Vermiform appendix (tissue), 1 donor: ENCODE measurements around the genes CALML6 and PEX10.

DNA sequence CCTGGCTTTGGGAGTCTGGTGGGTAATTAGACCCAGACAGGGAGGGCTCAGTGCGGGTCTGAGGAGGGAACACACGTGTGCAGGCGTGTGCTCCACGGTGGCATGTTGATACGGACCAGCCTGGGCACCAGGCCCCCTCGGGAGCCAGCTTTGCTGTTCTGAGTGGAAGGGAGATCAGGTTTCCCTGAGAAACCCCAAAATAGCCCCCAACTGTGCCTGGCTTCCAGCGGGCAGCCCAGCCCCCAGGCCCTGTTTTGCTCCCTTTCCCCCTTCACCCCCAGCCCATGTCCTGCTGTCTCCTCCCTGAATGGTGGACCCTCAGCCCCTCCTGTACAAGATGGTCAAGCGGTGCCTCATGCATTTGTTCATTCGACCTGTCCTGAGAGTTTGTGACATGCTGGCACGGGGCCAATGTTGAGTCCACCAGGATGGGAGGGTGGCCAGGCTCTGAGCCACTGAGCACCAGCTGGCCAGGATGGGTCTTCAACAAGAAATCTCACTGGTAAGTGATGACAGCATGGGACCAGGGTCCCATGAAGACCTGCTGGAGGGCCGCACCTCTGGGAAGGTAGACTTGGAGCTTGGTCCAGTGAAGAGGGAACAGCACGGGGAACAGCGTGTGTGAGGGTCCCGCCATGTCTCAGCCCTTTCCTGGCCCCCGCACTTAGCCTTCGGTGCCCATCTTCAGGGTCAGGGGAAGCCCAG is at the start of gene CALML6:
Gene CALML6 (plus strand): TSS at position 455 of the 705 bp plus-strand sequence.
- PRO-cap: no peak

GRCh38 chr1:2115739-2116292 is 65.6 kb downstream of the PRKCZ start:
- PRO-cap: no peak

- PRO-cap: no peak
Measured at GRCh38 chr1:2136720-2137695, 57.6 kb downstream of the FAAP20 start.

- PRO-cap: no peak
Measured at GRCh38 chr1:2167370-2167609, 27.3 kb downstream of the FAAP20 start.

DNA sequence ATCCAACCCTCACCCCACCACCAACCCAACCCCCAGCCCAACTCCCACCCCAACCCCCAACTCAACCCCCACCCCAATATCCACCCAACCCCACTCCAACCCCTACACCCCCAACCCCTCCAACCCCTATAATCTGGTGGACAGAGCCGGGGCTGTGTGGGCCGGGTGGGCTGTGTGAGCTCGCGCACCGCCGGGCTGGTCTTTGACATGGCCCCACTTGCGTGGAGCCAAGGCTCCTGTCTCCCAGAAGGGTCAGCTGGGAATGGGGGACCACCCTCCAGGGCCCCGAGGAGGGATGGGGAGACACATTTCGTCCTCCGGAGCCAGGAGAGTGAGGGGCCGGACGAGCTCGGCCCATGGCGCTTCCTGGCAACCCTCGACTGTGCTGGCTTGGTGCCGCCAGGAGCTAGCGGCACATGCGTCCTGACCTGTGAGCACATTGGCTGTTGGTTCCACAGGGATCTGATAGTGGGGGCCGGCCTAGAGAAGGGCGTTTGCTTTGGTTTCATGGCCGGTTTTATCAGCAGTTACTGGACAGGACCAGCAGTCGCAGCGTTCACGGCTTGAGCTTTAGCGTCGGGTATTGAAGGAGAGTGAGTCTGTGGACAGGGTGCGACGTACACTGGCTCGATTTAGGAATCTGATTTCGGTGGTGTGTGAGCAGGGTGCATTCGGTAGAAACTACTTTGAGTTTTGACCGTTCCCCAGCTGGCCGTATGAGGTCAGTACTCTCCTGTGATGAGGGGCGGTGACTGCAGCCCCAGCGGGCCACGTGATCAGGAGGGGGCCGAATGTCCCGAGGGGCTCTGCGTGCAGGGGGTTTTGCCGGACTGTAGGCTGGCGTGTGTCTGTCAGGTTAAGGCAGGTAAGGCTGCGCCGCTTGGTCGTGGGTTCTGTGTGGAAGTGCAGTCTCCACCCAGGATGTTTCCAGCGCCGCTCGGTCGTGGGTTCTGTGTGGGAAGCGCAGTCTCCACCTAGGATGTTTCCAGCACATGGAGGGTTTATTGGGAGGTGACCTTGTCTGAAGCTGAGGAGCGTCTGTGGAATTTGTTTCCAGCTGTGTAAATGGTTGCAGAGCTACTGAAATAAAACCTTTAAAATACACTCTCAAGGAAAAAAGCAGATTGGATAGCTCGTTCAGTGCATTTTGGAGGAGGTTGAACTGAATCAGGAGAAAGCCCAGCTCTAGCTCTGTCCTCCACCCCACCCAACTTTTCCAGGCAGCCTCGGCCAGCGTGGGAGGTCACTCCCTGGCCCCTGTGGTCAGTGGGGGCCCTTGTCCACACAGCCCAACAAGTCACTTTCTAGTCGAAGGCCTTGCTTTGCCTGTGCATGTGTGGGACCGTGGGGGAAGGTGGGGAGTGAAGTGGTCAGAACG is 18.6 kb downstream of the FAAP20 start:
- PRO-cap: no peak

DNA sequence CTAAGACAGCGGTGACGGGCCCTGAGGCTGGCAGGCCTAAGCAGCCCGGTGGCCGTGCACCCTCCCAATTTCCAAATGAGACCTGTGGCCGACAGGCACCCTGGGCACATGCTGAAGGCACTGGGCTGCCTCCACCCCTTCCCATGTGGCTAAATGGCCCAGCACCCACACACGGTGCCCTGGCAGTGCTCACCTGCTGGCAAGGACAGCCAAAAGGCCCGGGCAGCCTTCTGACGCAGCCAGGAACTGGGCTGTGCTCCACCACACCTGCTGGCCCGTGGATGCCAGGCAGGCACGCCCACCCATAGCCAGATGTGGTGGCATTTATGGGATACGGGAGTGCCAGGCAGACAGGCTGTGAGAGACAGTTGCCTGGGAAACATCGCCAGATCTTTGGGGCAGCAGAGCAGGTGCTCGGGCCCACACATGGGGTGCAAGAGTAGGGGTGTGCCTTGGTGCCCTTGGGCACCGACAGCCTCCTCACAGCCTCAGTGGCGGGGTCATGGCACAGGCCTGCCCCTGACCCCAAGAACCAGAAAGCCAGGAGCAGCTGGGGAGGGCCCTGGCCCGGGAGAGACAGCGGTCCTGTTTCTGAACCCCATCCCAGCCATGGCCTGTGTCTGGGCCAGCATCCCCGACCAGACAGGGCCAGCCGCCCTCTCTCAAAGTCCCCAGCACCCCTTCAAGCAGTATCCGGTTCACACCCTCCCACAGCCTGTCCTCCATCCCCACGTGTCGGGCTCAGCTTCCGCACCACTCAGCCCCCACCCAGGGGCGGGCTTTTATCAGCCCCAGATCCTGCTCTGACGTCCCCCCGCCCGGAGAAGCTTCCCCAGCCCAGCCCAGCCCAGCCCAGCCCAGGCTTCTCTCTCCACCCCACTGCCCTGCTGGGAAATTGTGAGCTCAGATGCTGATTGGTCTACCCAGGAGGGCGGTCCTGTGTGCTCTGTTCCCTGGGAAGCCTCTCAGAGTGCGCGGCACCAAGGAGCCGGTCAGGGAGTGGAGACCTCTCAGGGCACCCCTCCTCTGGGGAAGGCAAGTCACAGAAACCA is 4.3 kb upstream of the FAAP20 start:
- PRO-cap: bidirectional peak, plus-strand start at position 990 of the sequence, minus-strand start at position 684 of the sequence

DNA sequence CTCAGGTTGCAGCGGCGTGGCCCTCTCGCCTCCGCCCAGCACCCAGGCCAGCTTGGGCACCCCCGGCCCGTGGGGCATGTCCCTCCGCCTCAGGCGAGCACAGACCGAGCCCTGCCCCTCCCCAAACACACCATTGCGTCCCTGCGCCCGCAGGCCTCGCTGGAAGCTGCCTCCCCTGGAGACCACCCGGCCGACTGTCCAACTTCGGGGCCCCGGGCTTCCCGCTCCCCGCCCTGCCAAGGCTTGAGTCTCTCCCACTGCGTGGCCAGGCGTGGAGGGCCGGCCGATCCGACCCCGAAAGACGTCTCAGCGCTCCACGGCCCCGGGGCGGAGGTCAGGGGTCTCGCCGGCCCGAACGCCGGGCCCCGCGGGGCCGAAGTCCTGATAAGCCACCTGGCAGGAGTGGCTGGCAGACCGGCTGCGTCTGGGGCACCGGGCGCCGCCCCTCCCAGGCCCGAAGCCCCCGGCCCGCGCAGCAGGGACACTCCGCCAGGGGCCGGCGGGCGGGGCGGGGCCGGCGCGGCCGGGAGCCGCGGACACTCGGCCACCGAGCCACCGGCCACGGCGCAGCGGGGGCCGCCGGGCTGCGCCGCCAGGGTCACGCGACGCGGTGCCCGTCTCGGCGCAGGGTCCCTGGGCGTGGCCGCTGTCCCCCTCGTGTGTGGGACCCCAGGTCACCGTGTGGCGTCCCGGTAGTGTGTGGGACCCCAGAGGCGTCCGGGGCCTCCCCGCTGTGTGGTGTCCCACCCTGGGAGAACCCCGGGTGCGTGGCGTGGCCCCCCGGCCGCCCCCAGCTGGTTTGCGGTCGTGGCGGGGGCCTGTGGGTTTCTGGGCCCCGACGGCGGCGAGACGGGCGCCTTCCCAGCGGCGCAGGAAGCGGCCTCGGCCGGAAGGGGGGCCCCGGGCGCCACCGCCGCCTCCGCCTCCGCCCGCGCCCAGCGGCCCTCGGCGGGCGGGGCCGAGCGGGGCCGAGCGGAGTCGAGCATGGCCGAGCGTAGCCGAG is 1.1 kb upstream of the SKI start:
- PRO-cap: bidirectional peak, plus-strand start outside the sequence, minus-strand start at position 849 of the sequence

DNA sequence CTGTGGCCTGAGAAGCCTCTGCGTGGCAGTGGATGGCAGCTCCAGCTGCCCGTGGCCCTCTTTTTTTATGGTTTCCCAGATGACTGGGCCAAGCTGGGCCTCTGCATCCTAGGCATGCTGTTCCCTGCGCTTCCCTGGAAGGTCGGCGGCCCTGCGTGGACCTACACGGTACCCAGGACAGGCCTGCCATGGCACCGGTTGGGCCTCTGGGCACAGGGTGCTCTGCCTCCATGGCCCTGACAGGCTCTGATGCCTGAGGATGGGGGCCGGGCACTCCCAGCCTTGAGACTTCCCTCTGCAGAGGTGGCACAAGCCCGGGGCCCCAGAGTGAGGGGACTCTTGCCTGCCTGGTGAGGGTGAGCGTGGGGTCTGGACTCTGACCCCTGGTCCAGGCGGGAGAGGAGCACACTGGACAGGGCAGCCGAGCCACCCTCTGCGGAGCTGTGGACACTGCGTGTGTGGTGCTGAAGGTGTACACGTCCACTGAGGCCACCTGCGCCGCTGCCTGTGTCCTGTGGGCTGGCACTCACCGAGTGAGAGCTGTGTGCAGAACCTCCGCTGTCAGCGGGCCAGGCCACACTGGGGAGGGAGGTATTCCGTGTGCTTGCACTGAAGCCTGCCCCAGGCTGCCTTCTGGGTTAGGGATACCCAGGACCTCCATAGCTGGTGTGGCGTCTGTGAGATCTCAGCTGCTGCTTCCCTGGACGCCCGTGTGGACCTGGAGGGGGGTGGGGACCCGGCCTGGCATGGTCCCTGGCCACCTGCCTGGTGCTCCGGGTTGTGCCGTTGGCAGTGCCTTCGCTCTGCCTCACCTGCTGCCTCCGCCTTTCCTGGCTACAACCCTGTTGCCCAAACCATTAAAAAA is 10.3 kb downstream of the SKI start:
- PRO-cap: no peak

GRCh38 chr1:2239101-2239748 is 11.1 kb downstream of the SKI start:
- PRO-cap: no peak

GRCh38 chr1:2278003-2278718 is 50.0 kb downstream of the SKI start:
- PRO-cap: no peak

GRCh38 chr1:2303773-2304050 is 75.6 kb downstream of the SKI start:
- PRO-cap: no peak

DNA sequence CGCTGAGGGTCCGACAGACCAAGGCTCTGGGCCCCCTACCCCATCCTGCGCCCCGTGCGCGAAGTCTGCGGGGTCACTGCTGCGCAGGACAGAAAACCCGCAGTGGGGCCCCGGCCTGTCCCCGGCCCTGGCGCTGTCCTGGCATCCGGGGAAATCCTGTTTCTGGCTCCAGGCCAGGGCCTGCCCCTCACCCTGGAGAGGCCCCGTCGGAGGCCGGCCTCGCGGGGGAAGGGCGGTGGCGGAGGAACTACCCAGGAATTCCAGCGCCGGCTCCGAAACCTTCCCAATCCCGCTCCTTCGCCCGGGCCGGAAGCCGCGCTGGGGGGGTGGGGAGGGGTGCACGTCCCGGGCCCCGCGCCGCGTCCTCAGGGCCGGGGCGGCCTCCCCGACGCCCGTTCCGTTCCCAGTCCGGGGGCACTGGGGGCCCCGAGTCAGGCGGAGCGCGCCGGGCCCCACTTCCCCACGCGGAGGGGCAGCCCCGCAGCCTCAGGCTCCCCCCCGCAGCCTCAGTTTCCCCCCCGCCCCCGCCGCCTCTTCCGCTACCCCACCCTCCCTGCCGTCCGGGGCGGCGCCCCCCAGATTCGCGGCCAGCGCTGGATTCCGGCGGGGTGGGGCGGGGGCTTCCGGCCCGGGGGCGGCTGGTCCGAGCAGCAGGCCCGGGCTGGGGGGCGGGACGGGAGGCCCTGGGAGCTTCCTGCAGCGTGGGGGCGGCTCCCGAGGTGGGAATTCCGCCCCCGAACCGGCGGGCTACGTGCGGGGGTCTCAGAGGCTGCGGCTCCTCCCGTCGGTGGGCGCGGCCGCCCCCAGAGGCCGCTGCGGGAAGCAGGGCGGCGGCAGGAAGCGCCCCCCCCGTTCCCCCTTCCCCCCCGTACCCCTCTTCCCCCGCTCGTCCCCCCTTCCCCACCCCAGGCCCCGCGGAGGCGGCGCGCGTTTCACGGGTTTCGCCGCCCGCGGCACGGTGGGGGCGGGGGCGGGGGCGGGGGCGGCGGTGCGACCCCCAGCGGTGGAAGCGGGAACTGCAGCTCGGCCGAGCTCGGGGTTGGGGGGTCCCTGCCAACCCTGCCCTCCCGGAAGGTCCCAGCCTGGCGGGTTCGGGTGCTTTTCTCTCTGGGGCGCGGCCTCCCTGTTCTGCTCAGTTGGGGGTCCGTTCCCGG is 76.7 kb downstream of the MORN1 start:
- PRO-cap: bidirectional peak, plus-strand start at position 609 of the sequence, minus-strand start at position 595 of the sequence; bidirectional peak, plus-strand start at position 1,015 of the sequence, minus-strand start at position 805 of the sequence

- PRO-cap: no peak
Measured at GRCh38 chr1:2354781-2355619, 36.4 kb downstream of the MORN1 start.

GRCh38 chr1:2411777-2412635 is at the start of gene PEX10:
Gene PEX10, minus strand, starts transcription at chr1:2412564.
- PRO-cap: bidirectional peak, plus-strand start at chr1:2412357, minus-strand start at chr1:2412333; bidirectional peak, plus-strand start at chr1:2412785, minus-strand start at chr1:2412543

- PRO-cap: no peak
Measured at GRCh38 chr1:2496000-2496622, 20.0 kb downstream of the PLCH2 start.

DNA sequence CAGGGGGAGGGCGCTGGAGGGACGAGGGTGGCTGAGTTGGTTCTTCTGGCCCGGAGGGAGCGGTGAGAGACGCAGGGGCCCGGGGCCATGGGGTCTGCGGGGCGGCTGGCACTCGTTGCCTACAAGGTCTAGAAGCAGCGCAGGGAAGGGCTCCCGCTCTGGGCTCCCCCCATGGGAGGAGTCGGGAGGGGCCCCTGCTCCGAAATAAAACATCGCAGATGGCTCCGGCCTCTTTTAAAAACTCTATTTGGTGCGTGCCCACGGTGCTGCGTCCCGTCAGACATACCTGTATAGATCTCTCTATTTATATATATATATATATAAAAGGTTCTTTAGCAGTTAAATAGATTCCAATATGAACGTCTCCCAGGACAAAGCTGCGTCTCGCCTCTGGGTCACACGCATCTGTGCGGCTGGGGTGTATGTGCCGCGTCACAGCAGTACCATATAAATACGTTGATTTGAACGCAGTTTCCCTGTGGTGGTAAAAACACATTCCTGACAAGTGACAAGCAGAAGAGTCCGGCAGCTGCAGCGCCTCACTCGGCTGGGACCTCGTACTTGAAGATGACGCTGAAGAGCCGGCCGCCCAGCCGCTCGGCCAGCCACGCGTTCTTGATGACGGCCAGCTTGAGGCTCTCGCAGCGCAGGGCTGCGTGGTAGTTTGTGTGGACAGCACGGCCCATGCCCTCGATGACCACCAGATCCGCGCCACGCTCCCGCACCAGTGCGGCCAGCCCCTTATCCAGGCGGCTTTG is 17.9 kb downstream of the PANK4 start:
- PRO-cap: no peak

GRCh38 chr1:2551246-2552276 is 4.6 kb upstream of the TNFRSF14 start:
- PRO-cap: no peak

- PRO-cap: no peak
Measured at GRCh38 chr1:2847314-2847726, 45.8 kb upstream of the TTC34 start.

DNA sequence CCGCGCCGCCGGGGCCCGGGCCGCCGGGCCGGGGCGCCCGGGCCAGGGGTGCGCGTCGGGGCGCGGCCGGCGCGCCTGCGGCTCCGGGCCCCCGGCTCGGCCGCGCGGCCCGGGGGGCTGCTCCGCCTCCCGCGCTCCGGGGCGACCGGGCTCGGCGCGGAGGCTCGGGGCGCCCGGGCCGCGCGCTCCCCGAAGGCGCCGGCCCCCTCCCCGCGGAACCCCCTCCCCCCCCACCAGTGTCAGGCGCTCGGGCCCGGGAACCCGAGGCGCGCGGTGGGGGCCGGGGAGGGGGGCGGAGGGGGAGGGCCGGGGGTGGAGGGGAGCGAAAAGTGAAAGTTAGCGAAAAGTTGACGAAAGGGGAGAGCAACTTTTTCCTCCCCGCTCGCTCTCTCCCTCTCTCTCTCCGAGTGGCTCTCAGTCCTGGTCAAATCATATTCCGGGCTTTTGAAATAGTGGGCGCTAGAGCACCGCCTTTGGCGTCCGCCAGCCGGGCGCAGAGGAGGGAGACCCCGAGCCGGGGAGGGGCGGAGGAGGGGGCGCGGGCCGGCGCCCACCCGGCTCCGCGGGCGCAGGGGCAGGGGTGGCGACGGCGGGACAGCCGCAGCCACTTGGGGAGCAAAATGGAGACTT is 433 bp downstream of the PRDM16 start:
- PRO-cap: unidirectional peak, plus-strand start at position 339 of the sequence; bidirectional peak, plus-strand start at position 366 of the sequence, minus-strand start at position 409 of the sequence

- PRO-cap: no peak
Measured at GRCh38 chr1:3075885-3076560, 7.0 kb downstream of the PRDM16 start.